ENCODE results near the genes LRGUK and SLC35B4.

DNA sequence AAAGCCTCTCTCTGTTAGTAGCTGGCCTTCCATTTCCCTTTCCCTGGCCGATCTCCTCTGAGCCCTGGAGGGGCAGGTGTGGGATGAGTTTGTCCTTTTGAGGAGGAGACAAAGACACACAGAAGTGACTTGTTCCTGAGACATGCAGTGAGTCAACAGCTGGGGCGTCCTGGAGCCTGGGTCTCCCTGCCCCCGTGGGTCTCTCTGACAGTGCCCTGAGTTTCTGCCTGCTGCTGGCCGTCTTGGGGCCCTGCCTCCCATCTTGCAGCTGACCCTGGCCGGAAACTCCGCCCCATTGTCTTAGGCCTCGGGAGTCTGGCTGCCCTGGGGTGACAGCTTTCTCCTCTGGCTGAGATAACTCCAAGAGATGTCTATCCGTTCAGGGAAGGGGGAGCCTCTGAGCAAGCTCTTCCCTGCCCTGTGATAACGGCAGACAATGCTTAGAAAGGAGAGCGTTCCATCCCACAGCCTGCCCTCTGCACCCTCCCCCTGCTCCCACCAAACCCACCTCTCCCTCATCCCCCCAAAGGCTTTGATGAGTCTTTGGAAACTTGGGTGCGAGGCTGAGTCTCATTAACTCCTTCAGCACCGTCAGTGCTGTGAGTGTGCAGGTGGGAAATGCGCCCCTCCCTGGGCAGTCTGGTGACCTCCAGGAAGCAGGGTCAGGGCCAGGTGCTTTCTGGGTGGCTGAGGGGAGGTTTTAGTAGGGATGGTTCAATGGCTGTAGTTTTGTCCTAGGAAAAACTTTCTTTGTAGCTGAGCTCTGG is 69.5 kb upstream of the PODXL start:
- PRO-cap: unidirectional peak, minus-strand start at position 225 of the sequence

GRCh38 chr7:131929129-131929612 is 372.7 kb upstream of the PODXL start:
- PRO-cap: no peak

GRCh38 chr7:131945400-131945940 is 389.0 kb upstream of the PODXL start:
- PRO-cap: no peak

DNA sequence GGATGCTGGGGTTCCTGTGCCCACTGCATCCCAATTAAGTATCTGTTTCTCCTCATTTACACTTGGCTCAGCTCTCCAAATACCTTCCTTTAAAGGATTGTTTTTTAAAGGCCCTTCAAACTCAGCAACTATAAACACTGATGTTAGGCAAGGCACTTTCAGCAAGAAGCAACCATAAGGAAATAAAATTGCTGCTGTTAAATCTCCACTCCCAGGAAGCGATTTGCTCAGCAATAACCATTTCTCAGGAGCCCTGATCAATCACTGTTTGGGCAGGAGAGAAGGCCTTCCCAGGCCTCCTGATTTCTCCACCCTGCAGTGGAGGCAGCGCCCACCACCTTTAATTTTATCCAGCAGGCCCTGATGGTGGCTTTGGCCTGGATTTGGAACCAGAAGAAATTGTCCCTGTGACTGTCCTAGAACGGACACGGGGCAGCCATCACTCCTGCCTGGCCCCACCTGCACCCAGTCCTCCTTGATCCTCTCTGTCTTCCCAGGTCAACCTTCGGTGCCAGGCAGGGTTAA is 199.8 kb downstream of the PLXNA4 start:
- PRO-cap: no peak

- PRO-cap: no peak
Observed at GRCh38 chr7:132451219-132451594, 125.1 kb downstream of the PLXNA4 start.

GRCh38 chr7:132508016-132508767 is 68.1 kb downstream of the PLXNA4 start:
- PRO-cap: no peak

DNA sequence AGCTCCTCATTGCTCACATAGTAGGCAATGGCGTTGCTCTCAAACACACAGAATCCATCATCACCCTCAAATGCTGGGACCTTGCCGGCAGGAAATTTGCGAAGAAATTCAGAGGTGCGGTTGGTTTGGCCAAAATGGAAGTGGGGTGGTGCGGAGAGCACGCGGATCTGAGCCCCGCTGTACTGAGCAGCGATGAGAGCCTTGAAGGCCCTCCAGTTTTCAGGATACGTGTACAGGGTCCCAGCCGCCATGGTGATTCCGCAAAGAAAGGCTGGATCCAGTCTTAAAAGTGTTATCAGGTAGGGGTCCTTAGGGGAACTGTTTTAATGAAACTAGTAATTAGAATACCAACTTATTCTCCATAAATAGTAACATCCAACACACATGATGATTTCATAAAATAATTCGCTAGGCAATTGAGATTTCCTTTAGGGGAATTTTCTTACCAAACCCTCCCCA is 46.2 kb downstream of the CHCHD3 start:
- PRO-cap: no peak

DNA sequence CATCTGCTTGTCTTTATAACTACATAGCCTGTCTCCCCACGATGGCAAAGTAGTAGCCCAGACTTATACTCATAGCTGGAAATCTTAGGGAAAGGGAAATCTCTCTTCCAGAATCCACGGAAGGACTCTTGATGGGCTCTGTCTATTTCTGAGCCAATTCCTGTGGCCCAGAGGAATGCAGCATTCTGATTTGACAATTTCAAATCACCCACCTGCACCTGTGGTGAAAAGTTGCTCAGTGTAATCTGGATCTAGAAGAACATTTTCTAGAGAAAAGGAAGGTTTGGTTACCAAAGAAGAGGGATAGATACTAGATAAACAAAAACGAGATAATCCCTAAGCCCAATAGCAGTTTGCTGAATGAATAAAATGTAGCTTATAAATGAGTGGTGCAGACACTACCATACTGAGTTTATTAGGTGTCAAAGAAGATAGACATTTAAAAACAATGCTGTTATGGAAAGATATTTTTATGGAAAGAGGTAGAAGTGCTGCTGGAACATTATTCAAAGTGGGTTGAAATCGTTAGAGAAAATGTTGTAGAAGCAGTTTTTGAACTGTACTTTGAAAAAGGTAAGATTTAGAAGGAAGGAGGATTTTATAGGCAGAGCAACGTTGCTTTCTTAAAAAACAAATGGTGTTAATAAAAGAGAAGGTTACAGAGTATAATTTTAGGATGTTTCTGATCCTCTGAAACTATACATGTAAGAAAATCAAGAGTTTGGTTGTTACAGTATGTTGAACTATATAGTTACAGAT is 100.7 kb upstream of the LRGUK start:
- PRO-cap: no peak

DNA sequence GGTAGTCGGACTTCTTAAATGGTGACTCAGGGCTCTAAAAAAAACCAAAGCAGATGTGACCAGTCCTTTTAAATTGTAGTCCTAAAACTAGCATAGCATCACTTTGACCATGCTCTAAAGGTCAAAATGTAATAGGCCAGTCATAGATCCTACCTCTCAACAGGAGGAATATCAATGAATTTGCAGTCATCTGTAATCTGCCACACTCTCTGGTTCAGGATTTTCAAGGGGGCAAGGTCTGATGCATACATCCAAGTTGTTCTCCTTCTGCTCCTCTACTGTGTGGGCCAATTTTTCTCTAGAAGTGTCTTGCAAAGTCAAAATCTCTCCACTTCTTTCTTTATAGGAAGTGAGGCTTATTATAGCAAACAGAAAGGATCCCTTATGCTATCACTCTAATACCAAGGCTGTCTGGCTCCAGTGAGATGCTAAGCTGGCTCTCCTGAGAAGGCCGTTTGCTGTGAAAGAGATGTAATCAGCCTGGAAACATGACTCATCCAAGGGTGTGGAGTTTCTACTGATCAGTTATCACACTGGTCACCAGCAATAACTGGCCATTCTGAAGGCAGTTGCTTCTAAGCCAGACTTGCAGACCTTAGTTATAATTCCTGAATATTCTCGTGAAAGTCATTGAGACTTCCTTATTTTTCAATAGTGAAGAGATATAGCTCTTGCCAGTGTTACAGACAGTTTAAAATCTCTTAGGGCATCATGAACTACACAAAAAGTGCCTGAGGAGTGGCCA is 43.3 kb upstream of the LRGUK start:
- PRO-cap: no peak

DNA sequence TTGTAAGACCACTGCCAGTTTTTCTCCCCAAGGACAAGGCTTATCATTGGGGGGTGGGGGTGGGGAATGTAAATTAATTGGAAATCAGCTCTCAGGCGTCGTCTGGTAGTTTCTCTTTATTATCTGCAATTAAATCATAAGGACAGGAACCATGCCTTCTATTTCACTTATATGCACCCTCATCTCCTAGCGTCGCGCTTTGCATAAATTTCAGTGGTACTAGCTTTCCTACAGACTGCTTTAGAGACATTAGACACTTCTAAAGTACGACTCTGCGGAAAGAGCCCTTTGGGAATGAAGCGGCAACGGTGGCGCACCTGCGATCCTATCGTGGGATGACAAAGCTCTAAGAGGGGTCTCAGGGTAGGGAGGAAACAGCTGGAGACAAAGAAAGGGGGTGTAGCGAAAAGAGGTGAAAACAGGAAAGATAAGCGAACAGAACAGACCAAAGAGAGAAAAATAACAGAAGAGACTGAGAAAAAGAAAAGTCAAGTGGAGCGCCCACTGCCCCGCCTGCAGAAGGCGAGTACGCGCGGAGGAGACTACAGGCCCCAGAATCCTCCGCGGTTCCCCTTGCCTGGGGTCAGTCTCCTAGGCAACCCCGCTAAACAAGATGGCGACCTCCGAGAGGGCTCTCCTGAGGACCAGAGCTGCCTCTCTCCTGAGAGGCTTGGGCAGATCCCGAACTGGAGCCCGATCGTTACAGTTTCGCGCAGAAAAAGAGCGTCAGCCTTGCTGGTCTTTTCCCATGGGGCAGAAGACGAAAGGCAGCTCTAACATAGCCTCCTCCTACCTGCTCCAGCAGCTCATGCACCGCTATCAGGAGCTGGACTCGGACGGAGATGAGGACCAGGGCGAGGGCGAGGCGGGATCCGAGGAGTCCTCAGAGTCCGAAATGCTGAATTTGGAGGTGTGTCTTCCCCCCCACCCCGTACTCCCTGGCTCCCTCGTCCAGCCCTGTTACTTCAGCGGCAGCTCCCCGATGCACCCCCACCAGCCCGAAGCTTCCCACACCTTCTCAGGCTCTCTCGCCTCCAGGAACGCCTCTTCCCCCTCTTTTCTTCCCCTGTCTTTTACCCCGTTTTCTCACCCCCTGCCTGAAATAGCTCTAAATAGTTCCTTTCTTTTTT is at the start of gene LRGUK:
Gene LRGUK, plus strand, starts transcription at position 586 of the 1,130 bp plus-strand sequence.
- PRO-cap: no peak

GRCh38 chr7:134316295-134317551 is at the start of gene SLC35B4:
SLC35B4 (minus strand) TSS chr7:134316930.
- PRO-cap: bidirectional peak, plus-strand start at chr7:134316669, minus-strand start at chr7:134316654; bidirectional peak, plus-strand start at chr7:134317175, minus-strand start at chr7:134316875

- PRO-cap: no peak
Observed at GRCh38 chr7:134451314-134451757, 7.6 kb downstream of the AKR1B1 start.

GRCh38 chr7:134454090-134454830 is 4.6 kb downstream of the AKR1B1 start:
- PRO-cap: no peak

DNA sequence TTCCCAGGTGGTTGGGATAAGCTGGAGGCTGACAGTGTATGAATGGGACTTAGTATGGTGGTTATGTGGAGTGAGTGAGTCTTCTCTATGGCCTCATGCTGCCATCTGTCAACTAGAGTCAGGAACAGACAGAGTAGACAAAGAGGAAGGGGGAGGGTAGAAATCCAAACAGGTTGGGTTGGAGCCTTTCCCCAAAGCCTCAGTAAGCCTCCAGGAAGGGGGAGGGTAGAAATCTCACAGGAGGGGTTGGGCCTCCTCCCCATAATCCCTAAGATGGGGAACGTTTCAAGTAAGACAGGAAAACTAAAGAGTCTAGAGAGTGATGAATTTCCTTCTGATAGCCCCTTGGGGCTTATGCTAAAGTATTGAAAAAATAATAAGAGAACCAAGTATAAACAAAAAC is 2.0 kb upstream of the AKR1B15 start:
- PRO-cap: no peak

DNA sequence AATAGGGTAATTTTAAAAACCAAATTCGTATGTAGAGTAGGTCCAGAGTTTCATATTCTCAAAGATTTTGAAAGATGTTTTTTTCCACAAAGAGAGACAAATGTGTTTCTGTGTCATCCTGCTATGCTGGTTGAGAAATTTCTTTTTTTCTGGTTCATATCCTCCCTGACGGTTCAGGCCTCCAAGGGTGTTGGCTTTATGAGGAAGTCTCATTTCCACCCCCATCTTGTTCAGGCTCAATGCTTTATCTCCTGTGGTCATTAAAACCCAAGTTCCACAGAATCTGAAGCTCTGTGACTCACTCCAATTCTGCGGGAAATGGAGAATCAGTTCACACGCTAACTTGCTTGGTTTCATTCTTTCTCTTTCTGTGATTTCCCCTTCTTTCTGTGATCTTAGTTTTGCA is 41.5 kb upstream of the CALD1 start:
- PRO-cap: no peak

DNA sequence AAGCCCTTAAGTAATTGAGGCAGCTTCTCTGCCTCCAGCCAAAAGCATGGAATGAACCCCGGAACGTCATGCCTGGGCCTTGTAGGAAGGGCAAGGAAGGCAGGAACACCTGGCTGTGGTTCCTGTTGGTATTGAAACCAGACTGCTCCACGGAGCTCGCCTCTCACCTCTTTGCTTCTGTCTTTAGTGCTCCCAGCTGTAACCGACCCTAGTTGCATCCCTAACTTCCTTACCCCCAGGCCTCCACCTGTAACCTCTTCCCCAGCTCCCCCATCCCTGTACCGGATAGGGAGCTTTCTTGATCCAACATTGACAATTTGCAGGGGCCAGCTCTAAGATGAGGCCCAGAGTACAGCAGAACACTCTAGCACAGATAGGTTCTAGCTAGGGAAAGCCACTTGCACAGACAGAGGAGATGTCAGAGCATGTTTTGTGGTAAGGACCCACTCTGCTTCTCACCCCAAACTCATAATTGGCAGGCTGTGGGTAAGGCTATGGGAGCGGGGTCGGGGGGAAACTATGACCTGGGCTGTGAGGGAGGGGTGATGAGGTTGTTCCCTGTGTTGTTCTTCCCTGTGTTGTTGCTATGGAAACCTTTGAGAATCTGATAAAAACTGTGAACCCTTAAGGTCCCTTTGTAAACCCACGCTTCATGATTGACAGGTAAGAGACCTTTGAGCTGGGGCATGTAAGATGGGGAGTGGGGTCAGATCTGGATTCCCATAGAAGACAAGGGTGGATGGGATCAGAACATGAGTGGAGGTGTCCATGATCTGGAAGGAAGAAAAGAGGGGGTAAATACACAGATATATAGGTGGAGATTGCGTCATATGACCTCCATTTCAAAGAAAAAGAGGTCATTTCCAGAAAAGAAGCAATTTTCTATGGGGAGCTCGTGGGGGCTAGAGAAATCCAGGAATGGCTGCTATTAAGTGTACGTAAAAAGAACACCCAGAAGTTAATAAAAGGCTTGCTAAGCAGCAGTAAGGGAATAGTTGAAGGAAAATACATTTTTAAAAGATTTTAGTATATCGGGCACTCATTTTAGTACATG is 3.9 kb downstream of the CALD1 start:
- PRO-cap: no peak

GRCh38 chr7:134792633-134793444 is 13.4 kb downstream of the CALD1 start:
- PRO-cap: no peak

DNA sequence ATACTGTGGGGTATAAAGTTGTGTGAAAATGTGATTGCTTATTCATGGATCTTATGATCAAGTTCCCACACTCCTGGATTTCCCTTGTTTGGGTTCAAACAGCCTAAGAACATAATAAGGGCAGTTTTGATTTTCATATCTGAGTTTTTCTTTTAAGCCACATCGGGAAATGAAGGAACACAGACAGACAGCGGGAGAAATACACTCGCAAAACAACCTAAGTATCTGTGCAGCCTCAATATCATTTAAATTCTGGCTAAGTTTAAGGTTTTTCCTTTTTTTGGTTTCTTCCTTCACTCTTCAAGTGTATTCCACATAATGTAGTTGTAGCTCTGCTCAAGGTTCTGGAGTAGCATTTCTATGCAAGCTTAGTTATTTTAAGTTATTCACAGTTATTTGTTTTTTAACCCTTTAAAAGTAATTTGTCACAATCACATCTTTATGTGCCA is 53.1 kb downstream of the CALD1 start:
- PRO-cap: no peak

GRCh38 chr7:134835158-134835450 is 55.7 kb downstream of the CALD1 start:
- PRO-cap: no peak

GRCh38 chr7:134888163-134889025 is 97.9 kb upstream of the AGBL3 start:
- PRO-cap: no peak